Left lobe of liver (tissue), 1 donor: ENCODE measurements around the gene KRTAP9-1.

GRCh38 chr17:40597240-40597913, 32.1 kb upstream of the CCR7 start:
- PRO-cap: no peak

GRCh38 chr17:40630632-40631233, 16.9 kb downstream of the SMARCE1 start:
- PRO-cap: no peak

GRCh38 chr17:40820952-40821299, 1.5 kb downstream of the KRT10 start:
- PRO-cap: no peak

- PRO-cap: no peak
Observed at GRCh38 chr17:40828641-40829041, 6.2 kb upstream of the KRT10 start.

DNA sequence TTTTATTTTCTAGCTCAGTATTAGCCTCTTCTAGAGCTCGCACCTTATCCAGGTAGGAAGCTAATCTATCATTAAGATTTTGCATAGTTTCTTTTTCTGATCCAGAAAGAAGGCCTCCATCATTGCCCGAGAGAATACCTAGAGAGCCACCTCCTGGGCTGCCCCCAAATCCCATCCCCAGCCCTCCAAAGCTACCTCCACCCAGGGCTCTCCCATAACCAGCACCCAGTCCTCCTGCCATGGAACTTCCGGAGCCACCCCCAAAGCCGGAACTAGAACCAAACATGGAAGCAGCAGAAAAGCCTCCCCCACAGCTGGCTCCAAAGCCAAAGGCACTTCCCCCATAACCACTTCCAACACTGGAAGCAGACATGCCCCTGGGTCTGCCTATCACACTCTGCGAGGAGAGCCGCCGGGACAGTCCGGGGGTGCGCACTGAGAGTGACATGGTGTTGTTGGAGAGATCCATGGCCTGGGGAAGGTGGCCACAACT, 259 bp downstream of the KRT12 start:
- PRO-cap: no peak

- PRO-cap: no peak
Observed at GRCh38 chr17:40885909-40886534, 980 bp upstream of the KRT20 start.

DNA sequence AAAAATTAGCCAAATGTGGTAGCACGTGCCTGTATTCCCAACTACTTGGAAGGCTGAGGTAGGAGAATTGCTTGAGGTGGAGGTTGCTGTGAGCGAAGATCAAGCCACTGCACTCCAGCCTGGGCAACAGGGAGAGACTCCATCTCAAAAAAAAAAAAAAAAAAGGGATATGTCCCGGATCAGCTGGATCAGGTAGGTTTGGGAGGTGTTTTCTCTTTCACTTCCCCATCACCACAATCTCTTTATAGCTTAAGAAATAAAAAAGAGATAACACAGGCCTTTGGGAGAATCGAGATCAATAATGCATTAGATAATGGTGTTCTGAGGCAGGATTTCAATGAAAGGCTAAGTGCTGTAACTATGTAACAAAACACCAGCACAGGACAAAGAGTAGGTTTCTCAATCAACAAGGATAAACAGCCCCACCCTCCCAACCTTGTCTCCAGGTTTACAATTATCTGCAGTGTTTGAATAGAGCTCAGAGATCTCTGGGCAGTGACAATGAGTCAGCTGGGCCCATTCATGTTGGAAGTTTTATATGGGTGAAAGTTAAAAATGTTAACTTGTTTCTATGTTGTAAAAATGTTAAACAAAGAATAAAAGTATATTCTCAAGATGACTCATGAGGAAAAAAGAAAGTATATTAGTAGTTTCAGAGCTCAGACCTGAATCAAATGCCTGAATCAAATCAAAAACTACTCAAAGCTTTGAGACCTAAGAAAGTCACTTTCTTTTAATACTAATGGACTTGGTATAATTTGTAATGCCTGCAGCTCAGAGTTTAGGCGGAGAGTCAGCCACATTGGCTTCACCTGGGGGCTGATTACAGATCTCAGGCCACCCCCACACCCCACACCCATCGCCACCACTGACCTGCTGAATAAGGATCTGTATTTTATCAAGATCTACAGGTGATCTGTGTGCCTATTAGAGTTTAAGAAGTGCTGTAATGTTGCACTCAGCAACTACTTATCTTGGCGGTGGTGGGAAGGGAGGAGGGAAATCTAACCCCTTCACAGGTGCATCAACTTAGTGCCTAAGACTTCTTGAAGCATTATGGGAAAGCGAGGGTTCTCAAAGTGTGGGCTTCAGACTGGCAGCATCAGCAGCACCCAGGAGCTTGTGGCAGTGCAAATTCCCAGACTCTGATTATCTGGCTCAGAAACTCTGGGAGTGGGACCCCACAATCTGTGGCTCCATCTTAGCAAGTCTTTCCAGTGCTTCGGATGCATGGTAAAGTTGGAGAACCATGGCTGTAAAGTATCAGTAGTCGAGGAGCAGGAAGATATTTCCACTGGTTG, 17.2 kb upstream of the KRT20 start:
- PRO-cap: no peak

DNA sequence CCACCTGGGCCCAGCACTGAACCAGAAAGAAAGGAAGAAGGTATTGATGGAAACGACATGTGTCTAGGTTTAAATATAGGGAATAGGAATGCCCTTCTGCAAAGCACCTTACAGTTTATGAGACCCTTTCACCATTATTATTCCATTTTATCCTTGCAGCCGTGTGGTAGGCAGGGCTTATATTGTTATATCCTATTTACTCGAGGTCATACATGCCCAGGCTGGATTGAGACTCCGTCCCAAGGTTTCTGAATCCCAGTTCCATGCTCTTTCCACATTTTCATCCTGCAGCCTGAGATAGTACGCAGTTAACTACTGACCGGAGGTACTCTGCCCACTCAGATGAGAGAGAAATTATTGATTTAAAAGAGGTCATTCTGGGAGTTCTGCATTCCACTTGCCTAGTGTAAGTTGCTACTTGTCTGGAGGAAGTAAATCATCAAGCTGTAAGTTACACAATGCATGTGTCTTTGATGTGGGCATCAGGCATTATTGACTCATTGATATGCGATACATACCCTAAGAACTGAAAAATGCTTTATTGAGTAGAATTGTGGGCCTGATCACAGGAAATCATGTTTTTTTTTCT, 10.1 kb downstream of the KRT39 start:
- PRO-cap: no peak

- PRO-cap: no peak
Observed at GRCh38 chr17:41108018-41108465, 2.9 kb downstream of the KRTAP4-9 start.

GRCh38 chr17:41189669-41190042, at the start of gene KRTAP9-1:
Gene KRTAP9-1 (plus strand): TSS chr17:41189887.
- PRO-cap: no peak

GRCh38 chr17:41522034-41522781, 3.5 kb upstream of the KRT15 start:
- PRO-cap: no peak

GRCh38 chr17:41523396-41523690, 4.7 kb upstream of the KRT15 start:
- PRO-cap: no peak

GRCh38 chr17:41549683-41550215, 21.6 kb upstream of the KRT19 start:
- PRO-cap: no peak

DNA sequence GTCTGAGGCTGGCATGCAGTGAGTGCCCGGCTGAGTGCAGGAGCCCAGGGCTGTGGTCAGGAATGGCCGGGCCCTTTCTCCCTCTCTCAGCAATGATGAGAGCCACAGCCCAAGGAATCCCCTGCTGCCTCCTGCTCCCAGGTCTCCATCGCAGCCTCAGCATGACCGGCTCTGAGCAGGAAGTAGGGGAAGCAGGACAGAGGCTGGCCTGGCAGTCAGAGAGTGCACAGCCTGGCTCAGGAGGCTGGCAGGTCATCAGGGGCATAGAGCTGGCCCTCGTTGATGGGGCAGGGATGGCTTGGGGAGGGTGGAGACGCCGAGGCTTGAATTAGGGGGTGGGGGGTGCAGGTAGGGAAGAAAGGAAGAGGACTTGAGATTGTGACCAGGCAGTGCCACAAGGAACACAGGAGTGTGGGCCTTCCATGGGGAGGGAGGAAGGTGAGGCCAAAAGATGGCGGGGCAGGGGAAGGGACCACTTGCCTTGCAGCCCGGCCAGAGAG, 32.0 kb upstream of the KRT17 start:
- PRO-cap: no peak

GRCh38 chr17:41678573-41679763, 9.7 kb upstream of the EIF1 start:
- PRO-cap: no peak

- PRO-cap: no peak
Observed at GRCh38 chr17:41753332-41754238, 19.1 kb upstream of the HAP1 start.

GRCh38 chr17:41792610-41793683, 6.4 kb upstream of the JUP start:
- PRO-cap: unidirectional peak, plus-strand start at chr17:41793107

GRCh38 chr17:41862898-41863352, 2.3 kb downstream of the KLHL11 start:
- PRO-cap: no peak

DNA sequence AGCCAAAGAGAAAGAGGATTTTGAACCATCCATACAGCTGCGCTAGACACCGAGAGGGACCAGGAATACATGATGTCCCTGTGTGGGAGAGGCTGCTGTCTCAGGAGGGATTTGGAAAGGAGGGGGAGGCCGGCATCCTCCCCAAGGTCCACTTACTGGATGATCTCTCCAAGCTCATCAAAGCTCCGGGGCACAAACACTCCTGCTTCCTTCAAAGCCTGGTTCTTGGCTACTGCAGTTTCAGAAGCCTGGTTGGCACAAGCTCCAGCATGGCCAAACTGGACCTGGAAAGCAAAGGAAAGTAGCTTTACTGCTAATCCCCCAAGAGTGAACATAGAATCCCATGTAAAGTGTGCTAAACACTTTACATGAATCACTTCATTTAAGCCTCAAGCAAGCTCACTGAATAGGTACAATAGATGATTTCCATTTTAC, 13.4 kb upstream of the KLHL11 start:
- PRO-cap: no peak

DNA sequence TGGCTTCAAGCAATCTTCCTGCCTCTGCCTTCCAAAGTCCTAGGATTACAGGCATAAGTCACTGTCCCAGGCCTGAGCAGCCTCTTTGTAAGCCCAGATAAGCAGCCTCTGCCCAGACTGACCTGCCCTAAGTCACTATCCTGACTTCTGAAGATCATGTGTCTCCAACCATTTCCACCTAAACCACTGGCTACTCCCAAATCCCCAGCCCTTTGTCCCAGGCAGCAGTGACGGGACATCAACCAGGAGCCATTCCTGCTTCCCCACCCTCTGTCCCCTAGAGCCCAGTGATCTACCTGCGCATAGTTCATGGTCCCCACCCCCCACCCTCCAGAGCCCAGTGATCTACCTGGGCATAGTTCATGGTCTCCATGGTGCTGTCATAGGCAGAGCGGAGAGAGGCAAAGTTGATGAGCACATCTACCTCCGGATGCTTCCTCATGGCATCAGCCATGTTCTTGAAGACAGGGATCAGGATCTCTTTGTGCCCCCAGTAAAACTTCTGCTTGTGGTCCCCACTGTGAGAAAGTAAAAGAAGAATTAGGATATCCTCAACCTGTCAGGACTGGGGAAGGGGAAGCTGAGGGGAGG, 26.7 kb downstream of the ACLY start:
- PRO-cap: no peak